ENCODE measurements around a stretch of chr3.

- PRO-cap, result no peak
- RAMPAGE, long total RNA, 4 experiments, result no peak in any of the 4 experiments
These were observed 146.6 kb downstream of the DIPK2A start for GRCh38 chr3:144118257-144118632.

GRCh38 chr3:146123493-146124269 is 37.3 kb downstream of the PLOD2 start:
- PRO-cap, result no peak
- RAMPAGE, long total RNA, 4 experiments, result no peak in any of the 4 experiments

DNA sequence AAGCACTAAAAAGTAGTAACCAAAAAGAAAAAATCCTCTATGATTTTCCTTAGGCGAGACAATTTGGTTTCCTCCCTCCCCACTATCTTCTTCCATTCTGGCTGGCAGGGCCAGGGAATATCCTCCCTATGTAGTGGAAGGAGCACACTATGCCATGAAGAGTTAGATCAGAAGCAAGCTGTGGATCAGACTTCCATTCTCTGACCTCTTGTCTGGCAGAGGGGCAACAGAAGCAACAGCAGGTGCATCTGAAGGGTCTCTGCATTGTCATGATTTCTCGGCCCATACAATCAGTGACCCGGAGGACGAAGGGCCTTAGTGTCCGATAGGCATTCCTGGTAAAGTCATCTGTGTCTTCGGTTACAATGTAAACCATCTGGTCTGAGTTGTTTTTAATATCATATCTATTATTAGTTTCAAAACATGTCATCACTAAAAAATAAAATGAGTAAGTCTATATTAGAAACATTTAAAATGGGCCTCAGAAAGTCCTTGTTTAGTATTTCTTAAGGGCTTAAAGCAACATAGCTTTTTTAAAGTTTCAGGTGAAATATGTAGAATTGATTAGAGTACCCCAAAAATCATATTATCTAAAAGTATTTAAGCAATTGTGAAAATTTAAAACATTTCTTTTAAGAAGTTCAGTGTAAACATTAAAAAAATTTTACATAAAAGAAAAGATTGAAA is 38.8 kb upstream of the PLOD2 start:
- PRO-cap, result no peak
- RAMPAGE, long total RNA, 4 experiments, result no peak in any of the 4 experiments

DNA sequence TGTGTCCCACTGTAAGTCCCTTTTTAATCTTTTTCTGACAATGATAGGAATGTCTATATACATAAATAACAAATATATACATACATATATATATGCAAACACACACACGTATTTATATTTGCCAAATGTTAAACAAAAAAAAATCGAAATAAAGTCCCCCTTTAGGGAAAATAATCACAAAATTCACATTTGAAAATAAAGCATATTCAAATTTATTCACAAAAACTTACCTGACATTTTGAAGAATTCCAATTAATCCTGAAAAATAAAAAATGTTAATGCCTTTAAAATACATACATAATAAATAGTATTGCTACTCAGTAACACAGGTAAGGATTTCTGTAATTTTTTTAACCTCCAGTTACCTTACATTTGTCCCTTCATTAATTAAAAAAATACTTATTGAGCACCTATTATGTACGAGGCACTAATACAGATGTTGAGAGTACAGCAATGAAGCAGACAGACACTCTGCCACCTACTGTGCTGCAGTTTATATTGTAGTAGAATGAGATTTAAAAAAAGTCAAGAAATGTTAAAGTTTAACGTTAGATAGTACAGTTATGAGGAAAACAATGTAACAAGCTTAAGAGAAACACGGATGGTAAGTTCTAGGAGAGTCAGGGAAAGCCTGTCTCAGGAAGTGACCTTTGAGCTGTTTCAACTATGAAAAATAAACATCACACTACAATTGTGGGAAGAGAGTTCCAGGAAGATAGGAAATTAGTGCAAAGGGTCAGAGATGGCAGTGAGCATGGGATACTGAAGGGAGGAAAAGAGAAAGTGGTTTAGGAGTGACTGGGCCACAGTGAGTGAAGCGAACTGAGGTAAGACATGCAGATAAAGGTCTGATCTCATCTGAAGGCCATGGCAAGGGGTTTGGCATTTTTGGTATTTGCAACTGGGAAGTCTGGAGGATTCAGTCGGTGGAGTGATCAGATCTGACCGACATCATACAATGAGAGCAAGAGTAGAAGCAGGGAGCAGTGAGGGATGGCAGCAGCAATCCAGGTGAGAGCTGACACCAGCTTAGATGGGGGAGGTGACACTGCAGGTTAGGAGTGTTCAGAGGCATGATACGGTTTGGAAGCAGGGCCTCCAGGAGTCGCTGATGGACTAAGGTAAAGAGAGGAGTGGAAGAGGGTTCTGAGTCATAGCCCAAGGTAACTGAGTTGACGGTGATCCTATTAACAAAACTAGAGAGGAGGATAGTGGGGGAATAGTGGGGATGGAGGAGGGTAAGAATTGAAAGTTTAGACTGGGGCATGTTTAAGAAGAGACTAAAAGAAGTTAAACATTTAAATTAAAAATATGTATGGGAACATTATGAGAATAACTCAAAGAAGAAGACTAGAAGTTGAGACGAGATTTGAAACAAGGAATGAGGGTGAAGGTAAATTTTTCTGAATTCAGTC is 28.6 kb downstream of the PLSCR4 start:
- PRO-cap, result no peak
- RAMPAGE, long total RNA, 4 experiments, result no peak in any of the 4 experiments

DNA sequence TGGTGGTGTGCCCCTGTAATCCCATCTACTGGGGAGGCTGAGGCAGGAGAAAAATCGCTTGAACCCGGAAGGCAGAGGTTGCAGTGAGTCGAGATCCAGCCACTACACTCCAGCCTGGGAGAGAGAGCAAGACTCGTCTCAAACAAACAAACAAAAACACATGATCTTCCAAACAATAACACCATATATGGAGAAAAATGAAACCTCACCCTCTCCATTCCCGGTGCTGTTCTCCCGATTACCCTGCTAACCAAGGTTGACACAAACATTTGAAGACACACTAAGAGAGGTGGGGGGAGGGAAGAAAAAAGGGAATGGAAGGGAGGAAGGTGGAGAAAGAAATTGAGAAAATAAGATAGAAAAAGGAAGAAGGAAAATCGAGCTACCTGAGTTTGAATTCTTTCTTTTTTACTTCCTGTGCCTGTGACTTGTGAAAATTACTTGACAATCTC is 1.1 kb upstream of the PLSCR2 start:
- PRO-cap, result no peak
- RAMPAGE, long total RNA, 4 experiments, result no peak in any of the 4 experiments

GRCh38 chr3:146518009-146518629 is 26.3 kb downstream of the PLSCR1 start:
- PRO-cap, result no peak
- RAMPAGE, long total RNA, 4 experiments, result no peak in any of the 4 experiments

DNA sequence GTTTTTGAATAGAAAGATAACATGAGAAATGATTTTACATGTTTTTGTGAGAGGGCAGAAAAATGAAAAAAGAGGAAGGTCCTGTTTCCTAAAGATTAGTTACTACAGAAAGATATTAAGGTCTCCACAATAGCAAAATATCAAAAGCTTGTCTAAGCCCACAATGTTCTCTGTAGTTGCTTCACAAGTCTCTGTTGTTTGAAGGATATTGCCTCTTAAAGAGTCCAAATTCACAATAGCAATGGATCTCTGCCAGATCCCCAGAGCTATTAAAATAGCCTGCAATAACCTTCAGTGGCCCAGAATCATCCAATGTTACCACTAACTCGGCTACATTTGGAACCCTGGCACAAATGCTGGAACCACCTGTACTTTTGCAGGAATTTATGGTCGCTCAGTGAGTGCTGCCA is 298.6 kb upstream of the PLSCR5 start:
- PRO-cap, result no peak
- RAMPAGE, long total RNA, 4 experiments, result no peak in any of the 4 experiments

- PRO-cap, result no peak
- RAMPAGE, long total RNA, 4 experiments, result no peak in any of the 4 experiments
These were observed 161.2 kb downstream of the ZIC4 start for GRCh38 chr3:147245105-147245519.

DNA sequence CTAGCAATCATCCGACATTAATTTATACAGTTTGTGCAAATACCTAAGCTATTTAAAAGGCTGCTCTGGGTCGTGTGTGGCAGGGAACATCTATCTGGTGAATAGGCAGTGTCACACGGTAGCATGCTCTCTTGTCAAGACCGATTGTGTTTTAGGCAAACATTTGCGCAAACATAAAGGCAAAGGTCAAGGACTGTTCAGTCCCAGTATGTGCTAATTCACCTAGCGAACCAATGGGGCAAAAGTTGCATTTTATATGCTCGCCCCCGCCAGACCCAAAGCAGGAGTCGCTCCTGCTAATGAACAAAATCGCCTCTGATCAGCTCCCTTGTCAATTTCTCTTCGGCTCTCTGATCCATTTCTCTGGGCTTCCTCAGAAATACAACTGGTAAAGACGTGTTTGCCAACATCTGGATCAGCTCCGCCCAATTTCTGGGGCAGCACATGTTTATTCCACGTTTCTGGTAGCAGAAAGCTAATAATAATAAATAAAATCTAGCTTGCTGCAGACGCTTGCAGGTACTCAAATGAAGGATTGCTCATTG is 37.5 kb downstream of the ZIC4 start:
- PRO-cap, result no peak
- RAMPAGE, long total RNA, 4 experiments, result no peak in any of the 4 experiments

GRCh38 chr3:147394289-147395261 is 11.8 kb downstream of the ZIC4 start:
- PRO-cap, result no peak
- RAMPAGE, long total RNA, 4 experiments, result no peak in any of the 4 experiments

GRCh38 chr3:147398981-147399664 is 7.2 kb downstream of the ZIC4 start:
- PRO-cap, result no peak
- RAMPAGE, long total RNA, 4 experiments, result no peak in any of the 4 experiments

GRCh38 chr3:147409069-147409259 is 201 bp upstream of the ZIC1 start:
- PRO-cap, result no peak
- RAMPAGE, long total RNA, 4 experiments, result no peak in any of the 4 experiments

DNA sequence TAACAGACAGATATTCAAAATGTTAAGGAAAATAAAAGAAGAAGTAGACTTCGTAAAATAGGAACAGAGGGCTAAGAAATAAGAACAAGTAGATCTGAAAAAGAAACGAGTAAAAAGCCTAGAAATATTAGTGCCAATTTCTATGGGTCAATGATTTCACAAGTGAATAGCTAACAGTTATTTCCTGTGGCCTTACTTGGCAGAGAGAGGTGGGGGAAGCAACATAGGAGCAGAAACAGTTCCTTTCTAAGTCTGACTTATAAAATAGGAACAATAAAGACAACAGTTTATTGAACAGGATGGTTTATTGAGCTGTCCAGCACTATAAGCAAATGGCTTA is 37.8 kb downstream of the AGTR1 start:
- PRO-cap, result no peak
- RAMPAGE, long total RNA, 4 experiments, result no peak in any of the 4 experiments

DNA sequence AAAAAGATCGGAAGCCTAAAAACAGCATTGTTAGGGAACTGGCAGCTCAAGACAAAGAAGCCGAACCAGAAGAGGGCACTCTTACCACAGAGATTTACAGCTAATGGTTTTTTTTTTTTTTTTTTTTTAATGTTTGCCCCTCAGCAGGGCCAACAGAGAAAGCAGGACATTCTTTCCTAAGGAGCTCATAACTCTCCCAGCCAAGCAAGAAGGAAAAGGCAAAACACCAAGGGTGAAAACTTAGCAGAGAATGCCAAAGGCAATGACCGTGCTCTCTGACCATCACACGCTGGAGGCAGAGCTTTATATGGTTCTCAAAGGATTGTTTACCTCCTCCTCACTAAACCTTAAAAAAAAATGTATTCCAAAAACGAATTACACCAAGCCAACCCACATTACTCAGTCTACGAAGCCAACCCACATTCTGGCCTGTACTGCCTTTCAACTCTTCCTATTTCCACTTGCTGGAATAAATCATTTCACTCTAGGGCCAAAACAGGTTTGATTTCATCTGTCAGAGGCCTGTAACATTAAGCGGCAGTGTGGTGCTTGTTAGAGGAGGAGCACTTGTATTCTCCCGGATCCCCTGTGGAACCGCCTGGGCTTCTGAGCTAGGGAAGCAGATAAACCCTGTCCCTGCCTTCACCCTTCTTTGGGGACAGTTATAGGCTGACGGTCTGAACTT is 35.6 kb upstream of the GYG1 start:
- PRO-cap, result bidirectional peak, plus-strand start at position 188 of the sequence, minus-strand start at position 53 of the sequence; bidirectional peak, plus-strand start at position 533 of the sequence, minus-strand start at position 277 of the sequence
- RAMPAGE, long total RNA, 4 experiments, result no peak in any of the 4 experiments

GRCh38 chr3:149199346-149200098 is 22.1 kb downstream of the CP start:
- PRO-cap, result no peak
- RAMPAGE, long total RNA, 4 experiments, result no peak in any of the 4 experiments

GRCh38 chr3:149215371-149215988 is 6.1 kb downstream of the CP start:
- PRO-cap, result no peak
- RAMPAGE, long total RNA, 4 experiments, result no peak in any of the 4 experiments

DNA sequence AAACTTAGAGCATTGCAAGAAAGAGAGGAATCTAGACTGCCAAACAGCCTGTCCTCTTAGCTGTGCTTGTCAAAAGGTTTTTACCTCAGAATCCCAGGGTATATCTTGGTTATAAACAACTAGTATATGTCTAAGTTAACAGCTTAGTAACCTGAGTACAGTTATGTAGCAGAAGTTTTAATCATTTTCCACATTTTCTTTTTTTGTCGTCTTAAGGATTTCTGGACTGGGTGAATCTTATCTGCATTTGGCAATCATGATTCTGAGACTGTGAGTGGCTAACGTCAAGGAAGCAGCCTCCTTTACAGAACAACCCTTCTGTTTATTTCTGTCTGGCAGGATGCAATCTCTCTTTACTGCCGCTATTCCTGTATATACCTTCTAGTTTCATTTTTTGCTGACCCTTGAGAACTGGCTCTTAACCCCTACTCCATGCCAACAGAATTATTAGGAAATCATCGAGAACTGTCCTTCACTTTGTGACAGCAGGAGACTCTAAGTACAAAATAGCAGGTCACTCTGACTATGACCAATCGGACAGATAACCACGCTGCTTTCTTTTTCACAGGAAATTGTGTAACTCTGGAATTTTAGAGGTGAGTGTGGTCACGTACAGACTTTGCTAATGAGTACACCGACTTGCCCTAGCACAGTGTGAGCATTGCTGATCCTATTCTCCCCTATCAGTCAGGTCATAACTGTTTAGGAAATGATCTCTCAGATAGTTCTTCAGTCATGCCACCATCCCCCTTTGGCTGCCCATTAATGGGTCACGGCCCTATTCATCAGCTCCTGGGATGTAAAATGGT is 3.4 kb upstream of the CP start:
- PRO-cap, result no peak
- RAMPAGE, long total RNA, 4 experiments, result no peak in any of the 4 experiments

DNA sequence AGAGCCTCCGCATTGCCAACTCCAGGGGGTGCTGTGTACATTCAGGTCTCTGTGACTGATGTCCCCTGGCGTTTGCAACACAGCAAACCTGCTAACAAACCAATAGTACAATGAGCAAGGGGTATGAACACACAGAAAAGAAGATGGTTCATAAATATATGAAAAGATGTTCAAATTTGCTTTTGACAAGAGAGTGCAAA is 16.0 kb upstream of the TM4SF1 start:
- PRO-cap, result no peak
- RAMPAGE, long total RNA, 4 experiments, result no peak in any of the 4 experiments

DNA sequence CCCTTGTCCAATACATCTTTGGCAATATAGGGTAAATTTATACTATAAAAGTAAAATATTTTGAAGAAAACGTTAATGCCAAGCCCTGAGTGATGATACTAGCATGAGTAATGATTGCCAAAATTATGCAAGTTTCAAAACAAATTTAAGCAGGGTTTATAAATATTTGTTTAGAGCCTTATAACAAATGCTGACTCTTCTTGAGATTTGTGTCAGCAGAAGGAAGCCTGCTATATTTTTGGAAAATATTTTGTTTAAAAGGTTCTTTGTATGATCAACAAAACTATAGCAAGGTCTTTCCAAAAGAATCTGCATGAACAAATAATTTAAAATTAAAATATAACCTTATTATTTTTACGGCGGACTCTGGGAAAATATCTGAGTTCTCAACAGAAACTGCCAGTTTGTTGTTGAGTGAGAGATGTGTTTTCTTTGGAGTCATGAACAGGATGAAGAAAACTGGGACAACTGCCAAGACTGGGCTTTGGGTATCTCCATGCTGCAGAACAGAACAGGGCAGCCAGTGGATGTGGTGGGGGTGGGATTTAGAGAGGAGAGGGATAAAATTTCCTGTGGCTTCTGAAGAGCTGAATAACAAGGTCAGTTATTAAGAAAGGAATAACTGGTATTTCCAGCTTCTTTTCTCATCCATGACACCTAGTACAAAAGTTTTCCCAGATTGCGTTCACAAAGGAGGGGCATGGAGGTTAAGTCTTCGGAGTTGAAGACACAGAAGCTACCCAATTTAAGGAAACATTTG is 18.1 kb upstream of the TM4SF1 start:
- PRO-cap, result no peak
- RAMPAGE, long total RNA, 4 experiments, result no peak in any of the 4 experiments

DNA sequence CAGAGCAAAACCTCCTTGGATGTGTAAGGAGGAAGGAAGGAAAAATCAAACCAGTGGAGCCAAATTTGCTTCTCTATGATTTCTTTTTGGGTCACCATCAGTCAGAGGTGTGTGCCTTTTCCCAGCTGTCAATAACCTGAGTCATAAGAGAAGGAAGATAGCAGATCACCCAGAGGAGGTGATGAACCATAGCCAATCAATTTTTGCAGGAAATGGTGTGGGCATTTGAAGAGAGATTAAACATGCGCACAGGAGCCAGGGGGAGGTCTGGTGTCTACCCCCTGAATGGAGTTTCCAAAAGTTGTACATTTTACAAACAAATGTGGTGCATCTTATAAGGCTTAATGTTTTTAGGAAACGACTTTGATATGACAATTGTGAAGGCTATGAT is 27.2 kb upstream of the TM4SF1 start:
- PRO-cap, result no peak
- RAMPAGE, long total RNA, 4 experiments, result no peak in any of the 4 experiments